ENCODE measurements around the gene TTYH3.

- RRBS, result no CpG with 5 or more reads among the region's 9 CpGs
Observed at GRCh38 chr7:2214038-2214379, 18.7 kb downstream of the MAD1L1 start.

DNA sequence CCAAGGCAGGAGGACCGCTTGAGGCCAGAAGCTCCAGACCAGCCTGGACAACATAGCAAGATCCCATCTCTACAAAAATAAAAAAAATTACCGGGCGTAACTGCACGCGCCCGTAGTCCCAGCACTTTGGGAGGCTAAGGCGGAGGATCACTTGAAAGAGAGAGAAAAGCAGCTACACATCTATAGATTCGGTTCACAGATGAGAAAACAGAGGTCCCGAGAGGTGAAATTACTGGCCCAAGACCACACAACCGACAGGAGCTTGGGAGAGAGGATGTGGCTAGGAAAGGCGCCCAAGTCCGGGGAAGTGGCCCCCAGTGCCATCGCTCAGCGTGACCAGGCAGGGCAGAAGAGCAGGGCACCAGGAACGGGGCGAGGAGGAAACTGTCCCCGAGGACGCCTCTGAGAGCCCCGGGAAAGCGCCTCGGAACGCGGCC is 596 bp downstream of the SNX8 start:
- RRBS, result 2% methylated on average over 10 of the region's 23 CpGs

DNA sequence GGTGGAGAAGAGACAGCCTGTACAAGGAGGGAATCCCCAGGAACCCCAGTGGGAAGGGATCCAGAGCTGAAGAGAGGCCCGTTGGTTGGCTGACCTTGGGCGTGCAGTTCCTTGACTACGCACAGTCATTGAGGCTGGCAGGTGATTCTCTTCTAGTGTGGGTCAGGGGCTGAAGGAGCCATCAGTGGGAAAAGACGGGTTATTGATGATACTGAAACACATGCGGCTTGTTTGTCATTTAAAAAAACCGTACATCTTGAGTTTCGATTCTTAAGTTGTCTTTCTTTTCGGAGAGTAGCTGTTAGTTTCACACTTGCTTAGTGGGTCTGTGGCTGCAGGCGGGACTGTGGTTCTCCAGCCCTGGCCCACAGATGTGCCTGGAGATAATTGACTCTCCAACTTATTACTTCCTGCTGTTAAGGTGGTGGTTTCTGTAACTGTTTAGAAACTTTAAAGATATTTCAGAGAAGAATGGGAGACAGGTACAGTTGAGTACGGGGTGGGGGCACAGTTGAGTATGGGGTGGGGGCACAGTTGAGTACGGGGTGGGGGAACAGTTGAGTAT is 2.5 kb downstream of the CHST12 start:
- RRBS, result no CpG with 5 or more reads among the region's 11 CpGs

GRCh38 chr7:2523908-2524588 is 4.5 kb downstream of the LFNG start:
- RRBS, result 98% methylated on average over 4 of the region's 40 CpGs

DNA sequence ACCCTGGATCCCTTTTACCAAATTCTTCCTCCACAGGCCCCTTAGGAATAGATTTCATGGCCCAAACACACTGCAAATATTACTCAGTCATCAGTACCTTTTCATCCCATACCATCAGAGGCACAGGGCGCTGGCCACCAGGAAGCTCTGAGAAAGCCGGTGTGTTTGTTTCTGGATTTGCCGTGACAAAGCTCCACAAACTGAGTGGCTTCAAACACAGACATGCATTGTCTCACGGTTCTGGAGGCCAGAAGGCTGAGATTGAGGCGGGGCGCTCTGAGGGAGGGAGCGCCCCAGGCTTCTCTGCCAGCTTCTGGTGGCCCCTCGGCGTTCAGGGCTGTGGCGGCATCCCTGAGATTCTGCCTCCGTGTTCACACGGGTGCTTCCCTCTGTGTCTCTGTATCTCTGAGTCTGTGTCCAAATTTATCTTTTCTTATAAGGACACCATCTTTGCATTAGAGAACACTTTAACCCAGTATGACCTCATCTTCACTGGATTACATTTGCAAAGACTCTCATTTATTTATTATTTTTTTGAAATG is 3.6 kb upstream of the TTYH3 start:
- RRBS, result no CpG with 5 or more reads among the region's 12 CpGs

- RRBS, result 1% methylated on average over 40 of the region's 77 CpGs
Observed at GRCh38 chr7:2631748-2632368, at the start of gene TTYH3. TSS of gene TTYH3 (plus strand) at chr7:2631986.

GRCh38 chr7:2641344-2642165 is 9.8 kb downstream of the TTYH3 start:
- RRBS, result 15% methylated on average over 8 of the region's 37 CpGs

- RRBS, result 96% methylated on average over 3 of the region's 19 CpGs
Observed at GRCh38 chr7:2649035-2649775, 17.4 kb downstream of the TTYH3 start.

GRCh38 chr7:2653919-2654309 is 22.1 kb downstream of the TTYH3 start:
- RRBS, result no CpG with 5 or more reads among the region's 7 CpGs

GRCh38 chr7:2664291-2664964 is 23.6 kb upstream of the AMZ1 start:
- RRBS, result no CpG with 5 or more reads among the region's 12 CpGs

DNA sequence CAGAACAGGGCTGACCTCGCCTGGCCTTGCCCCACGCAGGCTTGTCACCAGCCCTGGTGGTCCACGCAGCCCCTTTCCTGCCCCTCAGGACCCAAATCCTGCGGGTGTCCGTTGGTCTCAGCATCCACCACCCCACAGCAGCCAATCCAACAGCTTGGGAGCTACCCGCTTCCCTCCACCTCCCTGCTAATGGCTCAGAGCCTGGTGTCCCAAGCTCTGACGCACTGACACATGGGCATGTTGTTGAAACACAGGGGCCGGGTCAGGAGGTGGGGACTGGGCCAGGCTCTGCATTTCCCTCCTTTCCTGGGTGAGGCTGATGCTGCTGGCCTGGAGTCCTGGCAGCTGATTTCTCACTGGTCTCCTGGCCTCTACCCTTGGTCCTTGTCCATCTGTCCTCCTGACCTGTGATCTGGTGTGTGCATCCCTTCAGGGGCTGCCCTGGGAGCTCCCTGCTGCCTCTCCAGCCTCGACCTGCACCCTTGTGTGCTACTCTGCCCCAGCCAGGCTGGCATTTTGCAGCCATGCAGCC is 13.8 kb downstream of the AMZ1 start:
- RRBS, result no CpG with 5 or more reads among the region's 9 CpGs

DNA sequence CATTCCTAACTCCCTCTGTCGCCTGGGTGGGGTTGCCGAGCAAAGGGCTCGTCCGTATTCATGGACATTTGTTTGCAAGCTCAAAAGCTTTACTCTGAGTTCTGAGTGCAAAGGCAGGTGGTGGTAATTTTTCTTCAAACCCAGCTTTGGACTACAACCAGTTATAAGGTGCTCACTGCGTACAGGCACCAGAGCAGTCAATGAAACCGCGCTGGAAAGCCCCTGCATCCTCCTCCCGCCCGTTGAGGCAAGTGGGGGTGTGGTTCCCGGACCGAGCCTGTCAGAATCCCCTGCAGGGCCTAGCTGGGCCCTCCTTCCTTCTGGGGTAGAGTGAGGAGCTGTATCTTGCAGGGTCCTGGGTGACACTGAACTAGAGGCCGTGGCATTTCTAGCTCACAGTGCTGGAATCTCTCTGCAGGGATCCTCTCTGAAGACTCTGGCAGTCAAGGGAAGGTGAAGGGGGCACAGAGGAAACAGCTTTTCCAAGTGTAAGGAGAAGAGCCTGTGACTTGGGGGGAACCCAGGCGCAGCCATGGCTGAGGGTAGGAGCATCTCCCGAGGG is 22.3 kb downstream of the AMZ1 start:
- RRBS, result no CpG with 5 or more reads among the region's 14 CpGs

- RRBS, result no CpG with 5 or more reads among the region's 7 CpGs
Observed at GRCh38 chr7:2784529-2785349, 59.4 kb downstream of the GNA12 start.

GRCh38 chr7:2825662-2826102 is 18.4 kb downstream of the GNA12 start:
- RRBS, result no CpG with 5 or more reads among the region's 13 CpGs

DNA sequence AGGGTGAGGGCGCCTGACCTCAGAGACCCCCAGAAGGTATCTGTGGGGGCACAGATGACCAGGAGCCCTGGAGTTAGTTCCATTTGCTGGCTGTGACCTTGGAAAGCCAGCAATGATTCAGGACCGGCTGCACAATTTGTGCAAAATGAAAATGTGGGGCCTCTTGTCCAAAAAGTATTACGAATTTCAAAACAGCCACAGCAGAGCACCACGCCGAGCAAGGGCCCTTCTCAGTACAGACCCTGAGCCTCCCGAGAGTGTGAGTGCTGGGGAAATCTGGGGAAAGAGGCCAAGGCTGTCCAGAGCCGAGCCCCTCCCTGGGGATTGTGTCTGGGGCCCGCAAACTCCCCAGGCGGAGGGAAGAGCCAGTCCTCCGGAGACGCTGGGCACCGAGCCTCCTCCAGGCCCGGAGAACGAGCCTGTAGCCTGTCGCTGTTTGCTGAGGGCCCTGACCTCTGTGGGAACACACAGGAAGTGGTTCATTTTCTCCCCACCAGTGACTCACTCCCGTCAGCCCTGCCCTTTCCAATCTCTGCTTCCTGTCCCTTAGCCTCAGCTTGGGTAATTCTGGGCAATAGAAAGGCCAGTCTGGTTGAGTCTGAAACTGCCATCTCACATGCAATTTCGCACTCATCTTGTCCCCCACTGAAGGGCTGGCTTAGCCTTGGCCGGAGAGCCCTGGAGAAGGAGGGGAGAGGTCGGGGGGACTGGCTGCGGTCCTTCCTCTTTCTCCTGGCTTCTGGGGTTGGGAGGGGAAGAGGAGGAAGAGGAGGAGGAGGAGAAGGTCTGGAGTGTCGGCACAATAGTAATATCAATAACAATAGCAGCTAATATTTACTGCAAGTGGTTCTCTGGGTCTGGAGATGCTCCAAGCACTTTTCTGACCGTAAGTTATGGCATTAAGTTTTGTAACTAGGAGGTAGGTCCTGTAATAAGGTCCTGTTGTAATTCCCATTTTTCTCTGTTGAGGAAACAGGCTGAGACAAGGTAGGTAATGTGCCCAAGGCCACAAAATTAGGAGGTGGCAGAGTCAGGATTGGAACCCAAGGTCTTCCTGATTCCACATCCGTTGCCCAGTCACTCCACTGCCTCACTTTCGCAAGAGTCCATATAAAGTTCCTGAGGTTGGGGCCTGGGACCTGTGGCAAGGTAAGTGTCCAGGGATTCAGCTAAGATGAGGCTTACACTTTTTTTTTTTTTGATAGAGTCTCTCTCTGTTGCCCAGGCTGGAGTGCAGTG is 19.6 kb upstream of the GNA12 start:
- RRBS, result no CpG with 5 or more reads among the region's 24 CpGs

DNA sequence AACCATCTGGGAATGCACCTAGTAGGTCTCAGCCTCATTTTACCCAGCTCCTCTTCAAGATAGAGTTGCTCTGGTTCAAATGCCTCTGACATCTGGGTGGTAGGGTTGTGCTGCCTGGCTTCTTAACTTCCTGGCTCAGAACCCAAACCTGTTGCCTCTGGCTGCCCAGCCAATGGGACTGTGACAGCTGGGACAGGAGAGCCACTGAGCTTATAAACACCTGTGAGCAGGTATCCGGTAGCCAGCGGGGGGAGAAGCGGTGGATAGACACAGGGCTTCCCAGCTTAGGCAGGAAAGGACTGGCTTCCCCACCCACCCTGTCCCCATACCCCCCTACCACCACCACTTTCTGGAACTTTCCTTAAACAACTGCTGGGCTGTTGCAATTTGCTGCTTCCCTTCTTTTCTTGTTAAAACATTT is 115.8 kb upstream of the CARD11 start:
- RRBS, result no CpG with 5 or more reads among the region's 3 CpGs

GRCh38 chr7:3245023-3245466 is 56.0 kb upstream of the SDK1 start:
- RRBS, result no CpG with 5 or more reads among the region's 2 CpGs

DNA sequence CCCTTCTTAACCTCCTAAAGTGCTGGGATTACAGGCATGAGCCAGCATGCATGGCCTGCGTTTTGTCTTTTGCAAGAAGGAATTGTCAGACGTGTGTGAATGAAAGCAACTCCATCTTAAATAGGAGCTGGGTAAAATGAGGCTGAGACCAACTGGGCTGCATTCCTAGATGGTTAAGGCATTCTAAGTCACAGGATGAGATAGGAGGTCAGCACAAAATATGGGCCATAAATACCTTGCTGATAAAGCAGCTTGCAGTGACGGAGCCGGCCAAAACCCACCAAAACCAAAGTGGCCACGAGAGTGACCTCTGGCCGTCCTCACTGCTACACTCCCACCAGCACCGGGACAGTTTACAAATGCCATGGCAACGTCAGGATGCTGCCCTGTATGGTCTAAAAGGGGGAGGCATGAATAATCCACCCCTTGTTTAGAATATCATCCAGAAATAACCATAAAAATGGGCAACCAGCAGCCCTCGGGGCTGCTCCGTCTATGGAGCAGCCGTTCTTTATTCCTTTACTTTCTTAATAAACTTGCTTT is 41.2 kb upstream of the SDK1 start:
- RRBS, result 15% methylated on average over 2 of the region's 11 CpGs

DNA sequence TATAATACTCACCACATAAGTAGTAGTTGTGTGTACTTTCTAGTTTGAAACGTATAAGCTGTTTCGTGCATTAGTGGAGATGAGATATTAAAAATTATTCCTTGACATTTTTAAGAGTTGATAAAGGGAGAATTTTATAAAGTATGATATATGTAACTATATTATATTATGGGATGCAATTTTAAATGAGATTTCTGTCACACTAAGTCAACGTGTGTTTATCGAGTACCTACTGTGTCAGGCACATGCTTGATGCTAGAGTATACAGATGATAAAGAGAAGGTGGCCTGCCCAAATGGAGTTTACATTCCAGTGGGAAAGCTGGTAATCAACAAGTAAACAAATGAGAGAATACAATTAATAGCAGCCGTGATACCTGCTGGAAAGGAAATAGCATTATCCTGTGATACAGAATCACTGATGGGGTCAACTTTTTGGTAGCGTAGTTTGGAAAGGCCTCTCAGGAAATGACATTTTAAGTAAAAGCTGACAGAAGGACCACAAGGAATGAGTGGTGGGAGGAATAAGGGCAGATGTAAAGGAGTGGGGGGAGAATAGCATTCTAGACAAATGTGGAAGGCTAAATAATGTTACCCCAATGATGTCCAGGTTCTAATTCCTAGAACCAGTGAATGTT is 87.7 kb downstream of the SDK1 start:
- RRBS, result no CpG with 5 or more reads among the region's 6 CpGs

GRCh38 chr7:3597267-3597723 is 296.2 kb downstream of the SDK1 start:
- RRBS, result no CpG with 5 or more reads among the region's 6 CpGs